ENCODE data around the gene NKX2-2.

GRCh38 chr20:19658097-19658727, 99.8 kb upstream of the RIN2 start:
- RRBS: no CpG with 5 or more reads among the region's 20 CpGs

DNA sequence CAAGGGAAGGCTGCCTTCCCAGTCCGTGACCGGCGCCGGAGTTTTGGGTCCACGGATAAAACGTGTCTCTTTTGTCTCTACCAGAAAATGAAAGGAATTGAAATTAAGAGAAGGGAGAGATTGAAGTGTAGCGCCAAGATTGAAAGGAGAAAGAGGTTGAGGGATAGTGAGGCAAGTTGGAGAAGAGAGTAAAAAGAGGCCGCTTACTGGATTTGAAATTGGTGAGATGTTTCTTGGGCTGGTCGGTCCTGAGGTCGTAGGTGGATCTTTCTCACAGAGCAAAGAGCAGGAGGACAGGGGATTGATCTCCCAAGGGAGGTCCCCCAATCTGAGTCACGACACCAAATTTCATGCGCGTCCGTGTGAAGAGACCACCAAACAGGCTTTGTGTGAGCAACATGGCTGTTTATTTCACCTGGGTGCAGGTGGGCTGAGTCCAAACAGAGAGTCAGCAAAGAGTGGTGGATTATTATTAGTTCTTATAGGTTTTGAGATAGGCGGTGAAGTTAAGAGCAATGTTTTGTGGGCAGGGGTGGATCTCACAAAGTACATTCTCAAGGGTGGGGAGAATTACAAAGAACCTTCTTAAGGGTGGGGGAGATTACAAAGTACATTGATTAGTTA, 1.9 kb upstream of the RIN2 start:
- RRBS: no CpG with 5 or more reads among the region's 15 CpGs

DNA sequence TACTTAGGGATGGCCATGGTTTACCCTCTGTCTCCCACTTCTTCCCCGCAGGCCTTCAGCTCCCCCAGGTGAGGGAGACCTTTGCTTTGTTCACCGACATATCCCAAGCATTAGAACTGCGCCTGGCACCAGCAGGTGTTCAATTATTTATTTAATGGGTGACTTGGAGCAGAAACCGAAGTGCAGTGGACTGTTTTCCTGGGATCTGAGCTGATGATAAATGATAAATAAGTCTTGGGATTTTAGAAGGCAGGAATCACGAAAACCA, 1.2 kb upstream of the RIN2 start:
- RRBS: no CpG with 5 or more reads among the region's 5 CpGs

DNA sequence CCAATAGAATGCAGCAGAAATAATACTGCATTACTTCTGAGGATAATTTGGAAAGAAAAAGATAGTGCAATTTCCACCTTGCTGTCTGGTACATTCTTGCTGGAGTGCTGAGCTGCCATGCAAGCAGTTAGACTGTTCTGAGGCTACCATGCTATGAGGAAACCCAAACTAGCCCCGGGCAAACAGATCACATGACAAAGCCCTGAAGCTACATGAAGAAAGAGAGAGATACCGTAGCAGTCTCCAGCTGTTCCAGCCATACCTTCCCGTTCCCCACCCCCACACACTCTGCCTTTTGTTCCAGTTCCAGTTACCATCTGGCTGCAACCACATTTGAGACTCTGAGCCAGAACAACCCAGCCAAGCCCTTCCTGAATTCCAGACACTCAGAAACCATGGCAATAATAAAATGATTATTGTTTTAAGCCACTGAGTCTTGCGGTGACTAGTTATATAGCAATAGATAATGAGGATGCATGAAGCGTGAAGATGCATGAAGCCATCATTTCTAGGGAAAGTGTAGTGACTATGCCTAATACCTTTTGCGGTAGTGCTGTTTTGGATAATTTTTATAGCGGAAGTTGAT, 28.2 kb downstream of the RIN2 start:
- RRBS: no CpG with 5 or more reads among the region's 7 CpGs

DNA sequence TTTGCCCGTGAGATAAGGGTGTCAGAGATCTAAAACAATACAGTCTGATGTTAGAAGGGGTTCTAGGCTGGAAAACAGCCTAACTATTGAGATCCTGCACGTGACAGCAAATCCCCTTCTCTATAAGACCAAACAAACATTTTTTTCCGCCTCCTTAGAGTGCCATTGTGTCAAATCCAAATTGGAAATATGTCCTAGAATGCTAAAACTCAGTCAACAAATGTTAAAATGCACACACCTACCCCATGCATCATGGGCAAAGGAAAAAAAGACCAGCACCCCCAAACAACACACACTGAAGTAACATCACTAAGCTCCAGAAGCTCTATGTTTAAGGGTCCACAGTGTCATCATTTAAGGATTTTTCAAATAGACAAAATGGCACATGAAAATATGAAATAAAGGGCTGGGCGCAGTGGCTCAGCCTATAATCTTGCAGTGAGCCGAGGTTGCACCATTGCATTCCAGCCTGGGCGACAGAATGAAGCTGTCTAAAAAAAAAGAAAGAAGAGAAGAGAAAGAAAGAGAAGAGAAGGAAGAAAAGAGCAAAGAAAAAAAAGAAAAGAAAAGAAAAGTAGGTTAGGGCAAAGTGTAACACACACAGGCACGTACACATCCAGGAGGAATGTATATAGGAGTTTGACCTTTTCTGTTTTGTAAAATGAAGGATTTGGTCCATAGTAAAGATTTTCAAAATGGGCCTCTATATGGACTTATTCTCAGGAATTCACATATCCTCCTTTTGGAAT, 37.7 kb downstream of the RIN2 start:
- RRBS: no CpG with 5 or more reads among the region's 7 CpGs

- RRBS: no CpG with 5 or more reads among the region's 9 CpGs
Measured at GRCh38 chr20:19880071-19880926, 122.2 kb downstream of the RIN2 start.

DNA sequence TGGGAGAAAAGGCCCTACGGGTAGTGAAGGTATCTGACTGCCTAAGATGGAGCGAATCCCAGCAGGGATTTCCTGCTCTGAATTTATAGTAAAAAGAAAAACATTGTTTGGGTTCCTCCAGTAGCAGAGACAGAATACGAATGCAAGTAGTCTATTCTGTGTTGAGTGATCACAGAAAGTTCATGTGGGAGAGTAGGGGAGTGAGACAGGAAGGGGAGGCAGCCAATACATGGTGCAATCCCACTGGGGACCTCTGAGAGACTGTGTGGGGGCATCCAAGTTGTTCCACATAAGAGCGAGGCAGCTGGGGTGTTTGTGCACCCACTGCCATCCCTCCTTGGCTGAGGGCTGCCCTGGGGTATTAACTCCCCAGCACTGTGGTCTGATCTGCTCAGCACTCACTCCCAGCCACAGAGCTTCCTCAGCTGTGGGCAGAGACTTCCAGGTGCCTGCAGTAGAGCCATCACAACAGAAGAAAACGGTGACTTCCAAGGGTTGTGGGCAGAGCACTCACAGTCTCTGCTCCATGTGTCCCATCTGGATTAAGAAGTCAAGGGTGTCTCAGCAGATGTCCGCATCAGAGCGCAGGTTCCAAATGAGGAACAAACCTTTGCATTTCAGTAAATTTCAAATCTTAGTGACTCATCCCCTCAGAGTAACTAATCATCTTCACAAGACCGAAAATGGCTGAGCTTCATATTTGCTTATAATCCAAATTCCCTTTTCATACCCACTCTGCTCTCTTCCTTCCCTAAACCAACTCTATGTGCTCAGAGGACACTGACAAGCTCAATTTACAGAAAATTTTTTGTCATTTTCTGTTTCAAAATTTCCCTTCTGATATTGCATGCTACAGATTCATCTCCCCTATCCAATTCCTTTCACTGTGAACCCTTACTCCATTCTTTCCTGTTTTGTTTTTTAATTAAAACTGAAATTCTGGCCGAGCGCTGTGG, 101.9 kb upstream of the NAA20 start:
- RRBS: no CpG with 5 or more reads among the region's 10 CpGs

DNA sequence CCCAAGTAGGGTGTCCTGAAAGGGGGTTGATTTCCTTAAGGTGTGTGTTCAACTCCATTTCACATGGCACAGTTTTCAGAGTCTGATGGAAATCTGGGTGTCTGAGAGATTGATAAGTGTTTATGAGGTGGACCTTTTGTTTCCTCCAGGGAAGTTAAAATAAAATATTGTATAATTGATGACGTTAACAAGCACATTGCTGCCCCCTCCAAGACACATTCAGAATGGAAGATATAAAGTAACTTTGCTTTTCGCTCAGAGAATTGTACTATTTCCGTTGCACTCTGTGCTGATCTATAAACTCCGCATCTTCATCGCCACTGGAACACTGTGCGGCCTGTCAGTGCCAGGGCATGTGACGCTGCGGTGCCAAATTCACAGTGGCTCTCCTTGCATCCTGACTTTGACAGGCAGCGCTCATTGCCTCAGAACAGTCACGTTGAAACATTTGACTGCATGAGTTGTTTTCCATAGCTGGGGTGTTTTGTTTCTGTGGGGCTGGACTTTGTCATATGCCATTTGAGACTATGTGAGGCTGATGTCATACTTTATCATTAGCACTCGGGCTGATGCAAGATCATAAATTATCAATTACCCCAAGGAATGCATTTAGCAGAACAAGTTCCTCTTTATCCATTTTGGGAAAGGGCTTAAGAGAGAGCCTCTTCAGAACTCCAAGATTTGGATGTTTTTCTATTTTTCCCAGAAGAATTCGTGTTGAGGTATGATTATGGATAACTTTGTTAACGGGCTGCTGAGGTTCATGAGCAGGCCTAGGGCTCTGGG, 32.7 kb downstream of the CFAP61 start:
- RRBS: no CpG with 5 or more reads among the region's 13 CpGs

GRCh38 chr20:20366478-20367153, 1.3 kb upstream of the INSM1 start:
- RRBS: 38% methylated on average over 11 of the region's 46 CpGs

DNA sequence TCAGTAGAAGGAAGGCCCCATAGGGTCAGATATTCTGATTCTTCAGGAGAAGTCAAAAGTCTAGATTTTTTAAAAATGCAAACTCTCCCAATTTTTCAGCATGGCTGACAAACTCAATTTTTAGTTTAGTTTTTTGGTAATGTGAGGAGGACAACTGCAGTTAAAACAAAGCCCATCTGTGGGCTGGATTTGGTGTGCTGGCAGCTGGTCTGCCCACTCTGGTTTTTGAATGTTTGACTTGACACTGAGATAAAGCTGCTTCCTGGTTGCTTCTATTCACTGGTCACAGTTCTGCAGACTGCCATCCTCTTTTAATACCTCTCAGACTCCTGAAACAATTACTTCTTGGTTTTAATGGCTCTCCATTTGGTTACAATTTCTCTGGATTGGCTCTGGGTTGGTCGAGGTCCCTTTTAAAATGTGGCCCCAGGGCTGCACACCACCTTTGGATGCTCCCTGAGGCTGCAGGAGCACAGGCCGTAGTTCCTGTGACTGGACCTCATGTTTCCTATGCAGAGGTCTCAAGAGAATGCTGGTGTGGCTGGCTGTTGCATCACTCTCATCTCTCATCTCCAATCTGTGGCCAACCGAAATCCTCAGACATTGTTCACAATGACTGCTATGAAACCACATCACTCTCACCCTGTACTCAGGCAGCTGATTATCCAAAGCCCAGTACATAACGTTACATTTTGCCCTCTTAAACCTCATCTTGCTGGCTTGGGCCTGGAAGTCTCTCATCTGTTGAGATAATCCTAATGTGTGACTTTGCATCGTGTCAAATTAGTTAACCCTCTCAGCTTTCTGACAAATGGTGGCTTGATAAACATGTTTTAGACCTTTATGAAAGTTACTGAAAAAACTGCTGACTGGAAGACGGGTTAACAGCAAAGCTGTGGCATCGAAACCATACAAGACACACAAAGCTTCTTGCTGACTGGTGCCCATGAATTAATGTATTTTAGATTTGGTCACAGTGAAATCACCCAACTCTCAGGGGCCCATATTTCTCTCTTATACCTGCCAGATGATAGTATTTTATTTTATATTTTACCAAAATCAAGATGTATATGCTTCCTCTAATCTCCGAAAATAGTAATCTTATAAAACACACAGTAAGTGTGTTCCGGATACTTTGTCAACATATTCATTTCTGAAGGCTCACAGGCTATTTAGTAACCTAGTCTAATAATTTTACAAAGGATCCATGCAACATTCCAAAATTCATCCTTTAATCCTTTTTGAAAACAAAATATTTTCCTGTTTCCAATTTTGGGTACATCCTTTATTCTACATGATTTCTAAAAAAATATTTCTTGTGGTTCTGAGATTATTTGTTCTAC, 98.7 kb downstream of the INSM1 start:
- RRBS: no CpG with 5 or more reads among the region's 9 CpGs

GRCh38 chr20:20468038-20469320, 100.6 kb downstream of the INSM1 start:
- RRBS: no CpG with 5 or more reads among the region's 14 CpGs

DNA sequence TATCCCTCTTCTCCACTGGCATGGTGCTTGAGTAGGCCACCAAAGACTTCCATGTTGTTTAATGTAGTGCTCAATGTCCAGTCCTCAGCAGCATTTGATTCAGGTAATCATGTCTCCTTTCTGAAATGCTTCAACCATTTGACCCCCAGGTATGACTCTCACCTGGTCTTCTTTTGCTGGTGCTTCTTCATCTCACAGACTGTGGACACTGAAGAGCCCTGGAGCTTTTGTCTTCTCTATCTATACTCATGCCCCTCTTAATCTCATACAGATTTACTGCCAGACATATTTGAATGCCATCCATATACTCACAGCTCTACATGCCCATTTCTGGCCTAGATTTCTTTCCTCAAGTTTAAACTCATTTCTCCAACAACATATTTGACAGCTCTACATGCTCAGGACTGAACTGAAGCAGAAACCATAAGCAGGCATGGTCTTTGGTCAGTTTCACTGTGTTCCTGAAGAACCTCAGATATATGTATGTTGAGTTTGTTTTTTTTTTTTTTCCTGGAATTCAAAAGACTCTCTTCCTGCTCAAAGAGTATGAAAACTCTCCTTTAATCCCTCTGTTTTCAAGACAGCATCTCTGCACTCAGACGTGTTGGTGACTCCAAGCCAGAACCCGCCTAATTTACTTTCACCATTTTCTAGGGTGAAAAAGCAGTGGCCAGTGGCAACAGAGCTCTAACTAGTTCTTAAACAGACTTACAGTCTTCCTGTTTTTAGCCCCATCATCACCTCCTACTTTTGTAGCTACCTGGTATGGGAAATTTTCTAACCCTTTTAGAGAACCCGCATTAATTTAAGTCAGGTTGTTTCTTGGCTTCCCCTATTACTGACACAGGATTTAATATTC, 137.3 kb downstream of the RALGAPA2 start:
- RRBS: no CpG with 5 or more reads among the region's 3 CpGs

DNA sequence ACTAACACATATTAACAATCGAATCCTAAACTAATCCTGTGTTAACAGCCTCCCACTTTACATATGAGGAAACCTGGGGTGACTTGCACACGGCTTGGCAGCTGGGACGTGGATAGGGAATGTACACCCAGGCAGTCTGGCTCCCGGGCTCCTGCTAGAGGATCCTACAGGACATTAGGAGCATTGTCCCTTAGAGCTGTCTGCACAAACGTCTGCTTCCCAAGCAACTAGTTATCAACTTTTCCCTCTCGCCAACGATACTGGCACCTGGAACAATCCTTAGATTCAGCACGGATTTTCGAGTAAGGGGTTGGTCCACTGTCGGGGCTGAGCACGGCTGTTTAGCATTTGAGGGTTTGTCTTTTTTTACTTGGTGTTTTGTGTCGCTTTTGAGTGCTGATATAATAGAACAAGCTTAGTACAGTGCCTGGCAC, 618 bp upstream of the KIZ start:
- RRBS: no CpG with 5 or more reads among the region's 12 CpGs

- RRBS: 43% methylated on average over 21 of the region's 69 CpGs
Measured at GRCh38 chr20:21513519-21514620, at the start of gene NKX2-2. Gene NKX2-2 (minus strand): TSS chr20:21514064.

DNA sequence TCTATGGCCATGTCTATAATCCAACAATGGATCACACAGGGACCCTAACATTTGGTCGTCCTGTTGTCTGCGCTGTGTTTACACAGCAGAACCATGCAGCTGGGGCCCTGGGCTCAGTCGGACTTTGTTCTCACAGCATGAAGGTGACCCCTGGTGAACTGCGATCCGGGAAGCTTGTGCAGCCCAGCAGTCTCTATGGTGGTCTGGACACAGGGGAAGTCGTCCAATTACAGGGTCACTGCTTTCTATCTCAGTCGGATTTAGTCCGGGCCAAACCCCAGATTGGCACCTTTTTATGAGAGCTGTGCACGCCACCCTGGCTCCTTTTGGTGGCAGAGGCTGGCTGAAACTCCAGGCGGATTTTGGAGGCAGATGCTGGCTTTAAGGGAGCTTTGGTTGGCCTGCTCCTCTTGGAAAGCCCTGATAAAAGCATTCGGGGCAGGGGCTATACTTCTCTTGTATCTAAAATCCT, 153.5 kb downstream of the FOXA2 start:
- RRBS: 23% methylated on average over 3 of the region's 11 CpGs

DNA sequence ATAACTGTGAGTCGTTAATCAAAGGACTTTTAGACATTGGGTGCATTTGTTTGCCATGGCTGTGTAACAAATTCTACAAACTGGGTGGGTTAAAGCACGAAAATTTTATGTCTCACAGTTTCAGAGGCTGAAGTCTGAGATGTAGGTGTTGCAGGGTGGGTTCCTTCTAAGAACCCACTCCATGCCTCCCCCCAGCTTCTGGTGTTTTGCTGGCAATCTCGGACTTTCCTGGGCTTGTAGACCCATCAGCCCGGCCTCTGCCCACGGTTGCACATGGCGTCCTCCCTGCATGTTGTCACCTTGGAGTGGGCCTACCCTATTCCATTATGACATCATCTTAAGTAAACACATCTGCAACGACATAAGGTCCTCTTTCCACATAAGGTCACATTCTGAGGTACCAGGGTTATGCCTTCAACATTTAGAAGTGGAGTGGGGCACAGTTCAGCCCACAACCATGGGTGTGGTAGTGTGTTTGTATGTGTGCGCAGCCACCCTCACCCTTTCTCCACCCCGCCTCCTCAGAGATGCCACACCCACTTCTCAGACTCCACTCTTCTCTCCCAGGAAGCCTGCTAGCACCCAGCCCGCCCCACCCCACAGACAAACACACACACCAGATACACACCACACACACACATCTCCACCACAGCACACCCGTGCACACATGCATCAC, 113.0 kb downstream of the FOXA2 start:
- RRBS: no CpG with 5 or more reads among the region's 11 CpGs

DNA sequence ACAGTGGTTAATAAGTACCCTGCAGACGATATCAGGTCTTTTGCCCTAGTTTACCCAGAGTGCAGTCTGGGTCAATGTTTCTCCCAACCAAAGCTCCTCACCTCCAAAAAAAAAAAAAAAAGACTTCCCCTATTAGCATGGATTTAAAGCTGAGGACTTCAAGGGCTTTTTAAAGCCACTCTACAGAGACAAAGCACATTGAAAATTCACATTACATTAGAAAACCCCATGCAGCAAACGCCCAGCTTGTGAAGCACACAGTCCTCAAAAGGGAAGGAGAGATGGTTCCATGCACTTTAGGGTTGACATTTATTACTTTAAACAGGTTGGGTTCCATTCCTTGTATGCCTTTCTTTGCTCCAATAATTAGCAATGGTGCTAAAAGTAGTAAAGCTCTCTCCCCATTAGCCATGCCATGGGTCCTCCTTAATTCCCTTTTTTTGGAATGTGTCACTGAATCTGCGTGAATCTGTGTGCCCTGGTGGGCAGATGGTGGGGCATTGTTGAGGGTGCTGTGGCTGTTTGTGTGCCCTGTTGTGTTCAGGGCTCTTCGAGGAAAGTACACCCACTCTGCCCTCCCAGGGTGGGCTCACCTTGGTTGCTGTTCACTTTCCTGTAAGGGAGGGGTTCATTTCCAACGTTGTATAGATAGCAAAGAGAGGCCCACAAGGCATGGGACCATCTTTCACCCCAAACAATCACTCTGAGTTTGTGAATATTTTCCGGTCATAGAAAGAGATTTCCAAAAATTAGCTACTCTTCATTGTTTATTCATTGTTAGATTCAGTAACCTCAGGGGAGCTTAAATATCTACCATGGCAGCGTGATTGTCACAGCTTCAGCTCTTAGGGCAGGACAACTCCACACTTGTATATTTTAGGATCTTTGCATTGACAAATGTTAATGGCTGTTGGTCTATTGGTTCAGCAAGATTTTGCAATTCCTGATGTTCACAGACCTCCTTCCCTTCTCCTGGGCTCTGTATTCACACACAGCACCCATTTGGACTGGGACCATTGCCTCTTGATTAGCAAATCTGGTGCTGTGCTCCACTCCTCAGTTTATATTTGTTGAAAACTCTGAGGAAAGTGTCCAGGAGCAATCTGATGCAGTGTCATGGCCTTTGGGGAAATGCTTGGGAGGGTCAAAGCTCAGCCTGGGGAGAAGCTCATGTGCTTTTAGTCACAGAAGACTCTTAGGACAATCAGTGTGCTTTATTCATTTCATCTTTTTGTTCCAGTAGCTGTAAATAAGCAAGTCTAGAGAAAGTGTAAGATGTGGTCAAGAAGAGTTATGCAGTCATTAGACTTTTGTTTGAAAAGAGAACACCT, 20.6 kb downstream of the FOXA2 start:
- RRBS: no CpG with 5 or more reads among the region's 7 CpGs

DNA sequence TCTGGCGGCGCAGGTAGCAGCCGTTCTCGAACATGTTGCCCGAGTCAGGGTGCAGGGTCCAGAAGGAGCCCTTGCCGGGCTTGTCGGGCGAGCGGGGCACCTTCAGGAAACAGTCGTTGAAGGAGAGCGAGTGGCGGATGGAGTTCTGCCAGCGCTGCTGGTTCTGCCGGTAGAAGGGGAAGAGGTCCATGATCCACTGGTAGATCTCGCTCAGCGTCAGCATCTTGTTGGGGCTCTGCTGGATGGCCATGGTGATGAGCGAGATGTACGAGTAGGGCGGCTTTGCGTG, 2.0 kb downstream of the FOXA2 start:
- RRBS: 79% methylated on average over 4 of the region's 20 CpGs

DNA sequence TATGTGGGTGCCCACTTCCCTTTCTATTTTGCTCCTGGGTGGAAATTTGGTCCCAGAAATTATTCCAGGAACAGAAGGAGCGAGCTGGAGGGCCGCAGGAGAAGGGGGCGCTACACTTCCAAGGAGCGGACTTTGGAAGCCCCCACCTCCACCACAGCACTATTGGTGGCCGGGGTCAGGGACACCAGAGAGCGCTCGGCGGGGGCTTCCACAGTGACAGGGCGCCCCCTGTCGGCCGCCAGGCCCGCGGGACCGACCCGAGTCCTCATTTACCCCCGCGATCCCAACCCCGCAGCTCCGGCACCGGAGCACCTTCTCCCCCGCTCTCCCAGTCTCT, 2.2 kb upstream of the FOXA2 start:
- RRBS: no CpG with 5 or more reads among the region's 21 CpGs

- RRBS: no CpG with 5 or more reads among the region's 1 CpG
Measured at GRCh38 chr20:22722659-22723208, 138.4 kb upstream of the FOXA2 start.